ENCODE measurements around a stretch of chr14.

- RRBS = no CpG with 5 or more reads among the region's 4 CpGs
Observed at GRCh38 chr14:32107321-32108493, 30.6 kb downstream of the ARHGAP5 start.

GRCh38 chr14:32545275-32545817 lies 216.2 kb downstream of the AKAP6 start:
- RRBS = no CpG with 5 or more reads among the region's 8 CpGs

DNA sequence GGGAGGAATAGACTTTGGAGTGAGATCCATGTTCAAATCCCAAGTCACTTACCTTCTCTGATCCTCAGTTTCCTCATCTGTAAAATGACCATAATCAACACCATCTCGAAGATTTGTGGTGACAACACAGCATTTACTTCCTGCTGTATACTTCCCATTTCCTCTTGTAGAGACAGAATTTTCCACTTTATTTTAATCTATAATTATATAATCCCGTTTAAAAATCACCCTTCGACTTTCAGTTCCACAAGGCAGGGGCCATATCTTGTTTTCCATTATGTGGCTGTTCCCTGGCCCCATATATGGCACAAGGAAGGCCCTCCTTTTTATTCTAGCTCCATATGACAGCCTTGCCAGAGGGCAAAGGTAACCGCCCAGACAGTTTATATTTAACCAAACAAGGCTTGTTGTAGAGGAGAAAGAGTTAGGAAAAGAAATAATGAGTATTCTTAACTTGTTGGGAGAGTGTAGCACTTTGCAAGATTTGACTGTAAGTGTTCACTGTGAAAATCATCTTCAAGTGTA lies 243.1 kb downstream of the AKAP6 start:
- RRBS = no CpG with 5 or more reads among the region's 4 CpGs

DNA sequence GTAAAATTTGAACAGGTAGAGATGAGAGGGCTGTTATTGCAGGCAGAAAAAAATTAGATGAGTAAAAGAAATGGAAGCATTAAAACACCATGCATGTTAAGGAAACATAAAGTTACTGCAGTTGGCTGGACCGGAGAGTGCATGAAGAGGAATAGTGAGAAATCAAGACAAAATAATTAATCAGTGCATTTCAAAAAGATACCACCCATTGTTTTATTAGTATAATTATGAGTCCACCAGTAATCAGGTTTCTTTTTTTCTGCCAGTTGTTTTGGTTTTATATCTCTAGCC lies 388.9 kb downstream of the NPAS3 start:
- RRBS = no CpG with 5 or more reads among the region's 1 CpG

GRCh38 chr14:34363631-34364265 lies 98.3 kb downstream of the SPTSSA start:
- RRBS = no CpG with 5 or more reads among the region's 6 CpGs

GRCh38 chr14:34785759-34786126 lies 71.3 kb upstream of the CFL2 start:
- RRBS = no CpG with 5 or more reads among the region's 2 CpGs

- RRBS = no CpG with 5 or more reads among the region's 2 CpGs
Observed at GRCh38 chr14:35290163-35290769, 1.9 kb upstream of the PSMA6 start.

DNA sequence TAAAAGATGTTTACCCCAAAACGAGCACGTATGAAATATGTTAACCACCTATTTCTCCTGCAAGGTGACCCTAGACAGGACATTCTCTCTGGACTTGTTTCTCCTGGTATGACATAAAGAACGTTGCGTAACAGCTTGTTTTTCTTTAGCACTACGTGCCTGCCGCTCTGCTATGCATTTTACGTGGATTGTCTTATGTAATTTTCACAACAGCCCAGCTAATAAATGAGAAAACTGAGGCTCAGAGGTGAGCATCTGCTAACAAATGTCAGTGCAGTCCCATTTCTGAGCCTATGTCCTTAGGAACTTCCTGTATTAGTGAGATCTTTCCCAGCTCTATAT lies 3.8 kb downstream of the NFKBIA start:
- RRBS = no CpG with 5 or more reads among the region's 7 CpGs

- RRBS = 2% methylated on average over 36 of the region's 58 CpGs
Observed at GRCh38 chr14:35403530-35404277, 845 bp downstream of the NFKBIA start.

- RRBS = no CpG with 5 or more reads among the region's 4 CpGs
Observed at GRCh38 chr14:35689601-35690197, 119.4 kb downstream of the RALGAPA1 start.

DNA sequence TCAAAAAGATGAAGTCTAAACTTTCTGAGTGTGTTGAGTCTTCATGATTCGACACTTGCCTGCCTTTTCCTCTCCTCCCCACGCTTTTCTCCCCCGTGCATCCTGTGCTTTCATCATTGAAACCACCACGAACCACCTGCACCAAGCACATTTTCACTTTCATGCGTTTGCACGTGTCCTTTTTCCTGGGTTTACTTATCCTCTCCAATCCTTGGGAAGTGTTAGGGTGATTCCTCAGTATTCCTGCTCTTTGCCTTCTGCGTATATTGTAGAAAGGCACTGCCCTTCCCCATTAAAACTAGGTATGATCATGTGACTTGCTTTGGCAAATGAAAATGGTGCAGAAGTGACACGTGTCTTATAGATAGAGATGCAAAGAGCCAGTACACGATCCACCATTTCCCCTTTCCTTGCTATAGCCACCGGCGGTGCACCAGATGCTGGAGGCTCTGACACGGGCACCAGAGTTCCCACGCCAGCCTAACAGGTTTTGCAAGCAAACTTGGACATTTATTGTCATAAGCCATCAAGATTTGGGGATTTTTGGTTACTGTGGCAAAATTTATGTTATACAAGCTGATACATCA lies 106.6 kb downstream of the BRMS1L start:
- RRBS = no CpG with 5 or more reads among the region's 13 CpGs

- RRBS = no CpG with 5 or more reads among the region's 2 CpGs
Observed at GRCh38 chr14:36217469-36217880, 103.0 kb downstream of the MBIP start.

GRCh38 chr14:36383968-36384574 lies 63.6 kb upstream of the MBIP start:
- RRBS = no CpG with 5 or more reads among the region's 2 CpGs

- RRBS = no CpG with 5 or more reads among the region's 6 CpGs
Observed at GRCh38 chr14:36430514-36431244, 89.4 kb downstream of the NKX2-1 start.

DNA sequence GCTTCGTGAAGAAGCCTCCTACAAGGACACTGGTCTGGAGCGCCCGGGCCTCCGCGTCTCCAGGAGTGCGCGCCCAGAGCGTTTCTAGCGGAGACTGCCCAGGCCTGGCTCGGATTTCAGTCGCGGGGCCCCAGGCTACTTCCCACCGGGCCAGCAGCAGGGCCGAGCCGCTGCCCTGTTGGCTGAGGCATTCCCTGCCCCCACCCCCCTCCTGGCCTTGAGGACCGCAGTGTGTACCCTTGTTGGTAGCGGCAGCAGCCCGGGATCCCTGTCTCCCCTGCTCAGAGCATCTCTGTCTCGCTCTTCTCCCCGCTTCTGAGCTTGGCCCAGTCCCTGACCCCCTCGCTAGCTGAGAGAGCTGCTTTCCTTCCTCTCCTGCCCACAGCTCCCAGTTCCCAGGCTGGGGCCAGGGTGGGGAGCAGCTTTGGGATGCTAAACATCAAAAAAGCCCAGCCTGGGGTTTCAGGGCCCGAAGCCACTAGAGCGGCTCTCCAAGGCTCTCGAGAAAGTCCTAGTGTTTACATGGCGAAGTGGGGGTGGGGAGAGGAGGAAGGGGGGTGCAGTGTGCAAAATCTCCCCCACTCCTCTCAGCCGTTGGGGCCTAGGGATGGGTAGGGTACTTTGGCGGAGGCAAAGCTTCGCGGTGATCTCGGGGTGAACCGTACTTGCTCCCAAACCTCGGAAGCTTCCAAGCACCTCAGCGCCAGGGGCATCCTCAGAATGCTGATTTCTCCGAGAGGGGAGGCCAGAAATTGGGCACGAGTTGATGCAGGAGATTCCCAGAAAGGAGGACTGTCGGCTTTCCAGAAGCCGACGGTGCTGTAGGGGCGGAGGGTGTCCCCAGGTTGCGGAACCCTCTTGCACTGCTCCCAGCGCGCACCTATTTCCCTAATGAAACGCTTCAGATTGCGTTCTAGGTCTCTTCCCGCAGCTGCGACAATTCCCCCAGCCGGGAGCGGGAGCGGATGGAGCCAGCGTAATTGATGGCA lies 6.3 kb downstream of the NKX2-1 start:
- RRBS = 4% methylated on average over 14 of the region's 50 CpGs

DNA sequence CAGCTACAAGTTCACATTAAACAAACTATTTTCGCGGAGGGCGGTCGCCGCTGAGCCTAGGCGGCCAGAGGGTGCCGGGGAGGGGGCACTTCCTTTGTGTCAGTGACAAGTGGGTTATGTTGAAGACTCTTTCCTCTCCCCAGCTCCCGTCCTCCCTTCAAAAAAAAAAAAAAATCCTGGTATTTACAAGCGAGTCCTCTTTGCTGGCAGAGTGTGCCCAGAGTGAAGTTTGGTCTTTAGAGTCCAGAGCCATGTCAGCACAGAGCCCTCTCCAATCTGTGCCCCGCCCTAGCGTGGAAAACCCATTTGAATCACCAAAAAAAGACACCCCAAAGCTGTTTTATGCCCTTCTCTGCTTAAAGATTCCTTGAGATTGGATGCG lies 3.4 kb downstream of the NKX2-1 start:
- RRBS = no CpG with 5 or more reads among the region's 12 CpGs

GRCh38 chr14:36519373-36520022 lies 534 bp downstream of the NKX2-1 start:
- RRBS = 4% methylated on average over 2 of the region's 27 CpGs

- RRBS = no CpG with 5 or more reads among the region's 22 CpGs
Observed at GRCh38 chr14:36659598-36660446, 1.8 kb upstream of the PAX9 start.

GRCh38 chr14:36662498-36663215 lies 997 bp downstream of the PAX9 start:
- RRBS = no CpG with 5 or more reads among the region's 55 CpGs

Data from AG10803 (cell line).